Mammary microvascular endothelial cell (primary cell): ENCODE results near the gene ADAT3.

GRCh38 chr19:1813229-1814027 lies 1.4 kb upstream of the ATP8B3 start:
- RAMPAGE, long total RNA: no peak

DNA sequence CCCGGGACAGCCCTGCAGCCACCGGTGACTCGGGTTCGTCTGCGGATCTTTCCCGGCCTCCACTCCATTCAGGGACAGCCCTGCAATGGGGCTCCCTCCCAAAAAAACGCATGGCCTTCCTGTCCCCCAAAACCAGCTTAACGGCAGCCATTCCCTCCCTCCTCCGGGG lies 2.9 kb downstream of the KLF16 start:
- RAMPAGE, long total RNA: no peak

DNA sequence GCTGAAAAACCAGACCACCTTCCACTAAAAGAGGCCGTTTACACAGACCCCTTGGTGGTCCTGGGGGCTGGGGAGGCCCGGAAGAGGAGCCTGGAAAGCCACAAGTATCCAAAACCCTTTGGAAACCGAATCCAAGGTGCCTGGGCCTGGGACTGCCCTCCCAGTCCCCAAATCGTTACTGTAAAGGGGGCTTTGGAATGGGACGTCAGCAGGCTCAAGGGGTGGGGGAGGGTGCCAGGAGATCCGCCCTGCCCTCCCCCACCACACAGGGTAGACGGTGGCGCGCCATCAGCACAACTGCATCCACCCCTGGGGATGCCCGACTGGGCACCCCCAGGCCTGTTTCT lies 2.7 kb downstream of the KLF16 start:
- RAMPAGE, long total RNA: no peak

DNA sequence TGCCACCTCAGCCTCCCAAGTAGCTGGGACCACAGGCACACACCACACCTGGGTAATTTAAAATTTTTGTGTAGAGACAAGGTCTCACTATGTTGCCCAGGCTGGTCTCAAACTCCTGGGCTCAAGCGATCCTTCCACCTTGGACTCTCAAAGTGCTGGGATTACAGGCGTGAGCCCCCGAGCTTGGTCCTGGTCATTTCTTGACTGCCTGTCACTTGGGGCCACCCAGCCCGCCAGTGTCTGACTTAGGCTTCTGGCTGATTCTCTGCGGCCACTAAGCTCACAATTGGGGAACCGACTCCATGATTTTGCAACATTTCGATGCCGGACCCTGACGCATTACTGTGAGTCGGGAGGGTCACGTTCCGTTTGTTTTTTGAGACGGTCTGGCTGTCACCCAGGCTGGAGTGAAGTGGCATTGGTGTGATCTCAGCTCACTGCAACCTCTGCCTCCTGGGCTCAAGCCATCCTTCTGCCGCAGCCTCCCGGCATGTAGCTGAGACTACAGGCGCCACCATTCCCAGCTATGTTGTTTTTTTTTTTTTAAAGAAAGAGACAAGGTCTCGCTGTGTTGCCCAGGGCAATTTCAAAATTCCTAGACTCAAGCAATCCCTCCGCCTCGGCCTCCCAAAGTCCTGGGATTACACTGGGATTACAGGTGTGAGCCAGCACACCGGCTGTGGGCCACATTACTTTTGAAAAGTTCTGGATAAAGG lies 3.3 kb upstream of the ADAT3 start:
- RAMPAGE, long total RNA: no peak

DNA sequence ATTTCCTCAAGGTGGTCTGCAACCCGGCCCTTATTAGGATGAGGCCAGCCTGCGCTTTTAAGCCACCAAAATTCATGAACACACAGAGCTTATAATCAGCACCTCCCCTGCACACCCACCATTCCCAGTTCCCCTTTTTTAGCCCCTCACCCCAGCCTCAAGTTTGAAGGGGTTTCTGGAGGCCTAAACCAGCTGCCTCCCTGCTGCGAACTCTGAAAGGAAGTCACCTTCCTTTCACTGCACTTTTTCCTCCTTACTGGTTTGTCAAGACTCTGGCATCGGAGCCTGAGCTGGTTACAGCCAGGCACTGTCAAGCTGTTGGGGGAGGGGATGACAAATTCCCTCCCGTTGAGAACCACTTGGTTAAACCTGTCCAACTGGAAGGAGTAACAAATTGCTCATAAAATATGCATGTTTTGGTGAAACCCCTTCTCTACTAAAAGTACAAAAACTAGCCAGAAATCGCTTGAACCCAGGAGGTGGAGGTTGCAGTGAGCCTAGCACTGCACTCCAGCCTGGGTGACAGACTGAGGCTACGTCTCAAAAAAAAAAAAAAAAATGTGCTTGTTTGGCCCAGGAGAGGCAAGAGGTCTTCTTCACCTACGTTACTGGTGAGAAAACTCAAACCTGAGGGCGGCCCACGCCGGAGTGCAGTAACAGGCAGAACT lies 716 bp upstream of the ADAT3 start:
- RAMPAGE, long total RNA: no peak

DNA sequence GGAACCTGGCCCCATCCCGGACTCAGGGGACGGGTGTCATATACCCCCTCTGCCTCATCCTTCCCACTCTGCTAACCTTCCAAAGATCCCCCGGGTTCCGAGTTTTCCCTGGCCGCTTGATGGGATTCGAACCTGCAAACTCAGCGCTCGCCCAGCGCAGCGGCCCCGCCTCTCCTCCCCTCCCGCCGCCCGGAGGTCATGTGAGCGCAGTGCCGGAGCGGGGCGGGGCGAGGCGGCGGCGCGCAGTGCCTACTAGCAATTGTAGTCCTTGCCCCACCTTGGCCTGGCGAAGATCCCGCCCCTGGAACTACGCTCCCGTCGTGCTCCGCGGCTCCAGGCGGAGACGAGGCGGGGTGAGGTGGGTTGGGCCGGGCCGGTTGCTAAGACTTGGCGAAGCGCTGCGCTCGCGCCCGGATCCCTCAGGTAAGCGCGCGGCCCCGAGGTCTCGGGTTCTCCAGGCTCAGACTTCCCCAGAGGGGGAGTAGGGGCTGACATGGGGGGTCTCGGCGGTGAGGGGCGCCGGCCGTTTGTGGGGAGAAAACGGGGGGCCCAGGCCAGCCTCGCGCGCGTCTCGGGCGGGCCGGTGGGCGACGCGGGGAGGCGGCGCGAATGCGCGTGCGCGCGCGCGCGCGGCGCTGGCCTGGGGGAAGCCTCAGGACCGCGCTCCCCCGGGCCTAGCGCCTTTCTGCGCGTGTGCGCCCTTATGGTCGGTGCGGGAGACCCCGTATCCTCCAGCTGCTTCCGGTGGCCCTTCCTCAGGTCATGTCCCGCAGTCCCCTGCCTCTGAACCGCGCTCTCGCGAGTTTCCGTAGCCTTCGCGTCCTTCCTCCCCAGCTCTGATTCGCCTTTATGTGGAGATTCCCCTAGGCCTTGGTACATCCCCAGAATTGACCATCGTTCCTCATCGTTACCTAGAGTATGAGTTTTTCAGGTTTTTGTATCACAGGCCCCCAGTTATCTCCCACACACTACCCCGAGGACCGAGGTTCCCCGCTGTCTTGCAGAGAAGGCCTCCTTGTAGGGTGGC lies at the start of gene ADAT3:
Gene ADAT3 (plus strand): TSS at position 383 of the 1,027 bp plus-strand sequence.
- RAMPAGE, long total RNA: start-site peak on the plus strand centred at position 378 of the sequence, 25 bp wide, 185 and 146 reads in 2 replicates

DNA sequence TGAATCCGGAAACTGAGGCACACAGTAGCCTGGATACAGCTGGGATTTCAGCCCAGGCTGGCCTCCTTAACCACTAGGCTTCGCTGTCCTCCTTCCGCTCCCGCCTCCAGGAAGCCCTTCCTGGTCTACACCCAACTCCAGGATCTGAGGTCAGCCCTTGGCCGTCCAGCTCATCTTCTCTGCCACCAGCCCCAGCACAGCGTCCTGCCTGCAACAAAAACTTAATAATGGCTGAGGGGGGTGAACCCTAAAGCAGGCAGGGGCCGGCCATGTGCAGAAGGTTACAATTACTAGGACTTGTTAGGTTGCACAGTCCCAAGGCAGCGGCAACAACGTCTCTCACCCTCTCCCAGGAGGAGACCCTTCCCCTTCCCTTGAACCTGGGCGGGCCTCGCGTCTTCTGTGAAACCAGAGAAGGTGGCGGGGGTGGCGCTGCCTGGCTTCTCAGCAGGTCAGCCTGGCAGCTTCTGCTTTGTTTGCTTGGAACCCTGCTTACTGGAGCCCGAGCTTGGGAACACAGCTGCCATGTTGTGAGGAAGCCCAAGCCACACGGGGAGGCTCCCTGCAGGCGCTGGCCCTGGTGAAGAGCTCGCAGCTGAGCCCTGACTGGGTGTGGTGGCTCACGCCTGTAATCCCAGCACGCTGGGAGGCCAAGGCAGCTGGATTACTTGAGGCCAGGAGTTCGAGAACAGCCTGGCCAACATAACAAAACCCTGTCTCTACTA lies 15.5 kb downstream of the MKNK2 start:
- RAMPAGE, long total RNA: no peak

- RAMPAGE, long total RNA: no peak
Observed at GRCh38 chr19:2097962-2098425, 1.3 kb downstream of the IZUMO4 start.

DNA sequence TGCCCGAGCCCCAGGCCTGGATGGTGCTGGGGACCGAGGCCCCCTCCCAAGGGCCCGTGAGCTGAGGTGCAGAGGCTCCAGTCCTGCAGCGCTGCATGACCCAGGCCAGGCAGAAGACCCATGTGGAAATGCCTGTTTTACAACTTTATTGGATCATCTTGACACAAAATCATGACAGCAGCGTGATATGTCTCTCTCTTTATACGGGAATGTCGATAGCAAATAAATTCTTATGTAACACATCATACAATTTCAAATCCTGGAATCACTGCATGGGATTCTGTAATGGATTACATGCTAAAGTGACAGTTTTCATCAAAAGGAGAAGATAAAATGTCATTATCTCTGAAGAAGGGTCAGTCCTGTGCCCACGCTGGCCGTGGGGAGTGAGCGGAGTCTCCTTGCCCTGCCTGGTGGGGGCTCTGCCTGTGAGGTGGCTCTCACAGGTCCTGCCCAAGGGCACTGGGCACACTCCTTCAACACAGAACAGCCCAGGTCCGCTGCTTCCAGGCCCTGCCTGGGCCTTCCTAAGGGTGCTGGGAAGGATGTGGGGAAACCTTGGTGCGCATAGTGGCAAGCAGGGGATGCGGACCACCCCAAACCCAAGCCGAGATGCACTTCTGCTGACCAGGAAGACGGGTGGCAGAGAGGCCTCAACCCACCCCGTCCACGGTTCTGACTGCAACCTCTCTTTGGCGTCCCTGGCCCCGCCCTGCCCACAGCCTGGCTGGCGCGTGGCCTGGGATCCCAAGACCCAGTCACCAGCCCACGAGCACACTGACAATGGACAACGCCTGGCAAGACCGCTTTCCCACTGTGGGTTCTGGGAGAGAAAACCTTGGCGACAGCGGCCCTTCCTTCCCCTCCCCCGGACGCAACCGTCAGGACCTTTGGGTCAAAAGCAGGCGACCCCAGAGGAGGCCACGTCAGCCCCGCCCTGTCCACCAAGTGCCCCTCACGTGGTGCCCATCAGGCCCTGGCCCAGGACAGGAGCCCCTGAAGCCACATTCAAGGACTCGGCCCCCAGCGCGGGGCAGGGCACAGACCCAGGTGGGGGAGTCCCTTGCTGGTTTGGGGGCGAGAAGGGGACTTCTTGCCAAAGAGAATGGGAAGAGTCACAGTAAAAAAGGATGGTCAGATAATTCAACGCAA lies 4.5 kb downstream of the IZUMO4 start:
- RAMPAGE, long total RNA: no peak

DNA sequence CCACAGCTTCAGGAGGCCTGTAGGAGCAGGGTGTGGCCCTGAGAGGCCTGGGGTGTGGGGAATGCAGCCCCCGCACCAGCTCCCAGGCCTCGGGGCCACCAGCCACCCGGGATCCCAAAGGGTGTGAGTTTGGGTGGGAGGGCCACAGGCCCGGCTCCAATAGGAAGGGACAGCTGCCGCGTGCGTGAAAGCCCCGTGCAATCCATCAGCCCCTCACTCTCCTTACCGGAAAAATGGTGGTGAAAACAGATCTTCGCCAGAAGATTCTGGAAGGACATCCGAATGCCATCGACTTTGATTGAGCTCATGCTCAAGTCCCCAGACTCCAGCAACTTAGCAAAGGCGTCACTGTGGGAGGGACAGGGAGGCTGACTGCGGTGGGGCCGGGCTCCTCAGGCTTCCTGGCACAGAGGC lies 12.2 kb downstream of the IZUMO4 start:
- RAMPAGE, long total RNA: no peak

- RAMPAGE, long total RNA: no peak
Observed at GRCh38 chr19:2115840-2116418, 19.2 kb downstream of the IZUMO4 start.

GRCh38 chr19:2122719-2123651 lies 26.3 kb downstream of the IZUMO4 start:
- RAMPAGE, long total RNA: no peak

- RAMPAGE, long total RNA: no peak
Observed at GRCh38 chr19:2164326-2164961, 711 bp downstream of the DOT1L start.

DNA sequence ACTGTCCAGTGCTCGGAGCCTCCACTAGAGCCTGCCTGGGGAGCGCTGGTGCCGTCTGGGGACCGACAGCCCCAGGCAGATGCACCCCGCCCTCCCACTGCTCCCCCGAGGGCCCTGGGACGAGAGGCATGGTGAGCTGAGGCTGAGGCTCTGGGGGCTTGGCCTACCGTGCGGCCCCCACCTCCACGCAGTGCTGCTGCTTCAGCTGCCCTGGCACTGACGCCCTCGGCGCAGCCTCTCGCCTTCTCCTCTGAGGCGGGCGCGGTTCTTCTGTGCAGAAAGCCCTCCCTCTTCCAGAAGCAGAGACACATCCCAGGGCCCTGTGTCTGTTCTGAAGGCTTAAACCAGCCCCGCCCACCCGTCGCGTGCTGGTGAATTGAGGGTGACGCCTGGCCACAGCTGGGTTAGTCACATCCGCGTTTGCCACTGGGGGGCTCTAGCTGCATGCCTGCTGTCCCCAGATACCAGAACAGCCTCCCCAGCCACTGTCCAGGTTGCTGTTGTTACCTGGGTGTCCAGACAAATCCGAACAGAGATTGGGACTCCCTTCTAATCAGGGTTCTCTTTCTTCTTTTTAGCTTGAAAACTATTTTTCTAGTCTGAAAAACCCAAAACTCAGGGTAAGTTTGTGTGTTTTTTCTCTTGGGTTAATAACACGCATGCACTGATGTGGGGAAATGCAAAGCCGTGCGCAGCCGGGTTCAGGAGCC lies 27.6 kb downstream of the PLEKHJ1 start:
- RAMPAGE, long total RNA: no peak

GRCh38 chr19:2236966-2237202 lies 260 bp downstream of the SF3A2 start:
- RAMPAGE, long total RNA: no peak

DNA sequence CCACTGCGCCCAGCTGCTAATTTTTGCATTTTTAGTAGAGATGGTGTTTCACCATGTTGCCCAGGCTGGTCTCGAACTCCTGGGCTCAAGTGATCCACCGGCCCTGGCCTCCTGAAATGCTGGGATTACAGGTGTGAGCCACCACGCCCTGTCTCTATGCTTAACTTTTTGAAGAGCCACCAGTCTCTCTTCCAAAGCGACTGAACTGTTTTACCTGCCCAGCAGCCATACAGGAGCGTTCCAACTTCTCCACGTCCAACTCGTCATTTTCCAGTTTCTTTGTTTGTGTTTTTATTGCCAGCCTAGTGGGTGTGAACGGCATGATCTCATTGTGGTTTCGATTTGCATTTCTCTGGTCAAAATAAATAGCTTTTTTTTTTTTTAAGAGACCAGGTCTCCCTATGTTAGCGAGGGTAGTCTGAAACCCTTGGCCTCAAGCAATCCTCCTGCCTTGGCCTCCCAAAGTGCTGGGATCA lies 4.0 kb upstream of the JSRP1 start:
- RAMPAGE, long total RNA: no peak

- RAMPAGE, long total RNA: no peak
Observed at GRCh38 chr19:2272913-2273351, 9.0 kb downstream of the PEAK3 start.

DNA sequence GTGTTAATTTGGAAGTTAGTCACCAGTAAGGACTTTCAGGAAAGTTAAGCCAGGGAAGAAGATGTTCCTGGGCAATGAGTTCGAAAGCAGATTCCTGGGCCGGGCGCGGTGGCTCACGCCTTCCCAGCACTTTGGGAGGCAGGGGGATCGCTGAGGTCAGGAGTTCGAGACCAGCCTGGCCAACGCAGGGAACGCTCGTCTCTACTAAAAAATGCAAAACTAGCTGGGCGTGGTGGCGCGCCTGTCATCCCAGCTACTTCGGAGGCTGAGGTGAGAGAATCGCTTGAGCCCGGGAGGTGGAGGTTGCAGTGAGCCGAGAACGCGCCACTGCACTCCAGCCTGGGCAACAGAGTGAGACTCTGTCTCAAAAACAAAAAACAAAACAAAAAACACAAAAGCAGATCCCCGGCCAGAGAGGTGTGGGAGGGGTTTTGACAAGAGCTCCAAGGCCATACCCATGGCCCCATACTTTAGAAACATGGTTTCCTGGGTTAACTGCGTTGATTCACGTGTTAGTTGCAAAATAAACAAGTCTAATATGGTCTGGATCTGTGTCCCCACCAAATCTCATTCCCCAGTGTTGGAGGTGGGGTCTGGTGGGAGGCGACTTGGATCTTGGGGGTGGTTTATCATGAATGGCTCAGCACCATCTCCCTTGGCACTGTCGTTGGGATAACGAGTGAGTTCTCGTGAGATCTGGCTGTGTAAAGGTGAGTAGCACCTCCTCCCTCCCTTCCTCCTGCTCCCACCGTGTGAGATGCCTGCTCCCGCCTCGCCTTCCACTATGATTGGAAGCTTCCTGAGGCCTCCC lies 5.1 kb downstream of the PEAK3 start:
- RAMPAGE, long total RNA: no peak

DNA sequence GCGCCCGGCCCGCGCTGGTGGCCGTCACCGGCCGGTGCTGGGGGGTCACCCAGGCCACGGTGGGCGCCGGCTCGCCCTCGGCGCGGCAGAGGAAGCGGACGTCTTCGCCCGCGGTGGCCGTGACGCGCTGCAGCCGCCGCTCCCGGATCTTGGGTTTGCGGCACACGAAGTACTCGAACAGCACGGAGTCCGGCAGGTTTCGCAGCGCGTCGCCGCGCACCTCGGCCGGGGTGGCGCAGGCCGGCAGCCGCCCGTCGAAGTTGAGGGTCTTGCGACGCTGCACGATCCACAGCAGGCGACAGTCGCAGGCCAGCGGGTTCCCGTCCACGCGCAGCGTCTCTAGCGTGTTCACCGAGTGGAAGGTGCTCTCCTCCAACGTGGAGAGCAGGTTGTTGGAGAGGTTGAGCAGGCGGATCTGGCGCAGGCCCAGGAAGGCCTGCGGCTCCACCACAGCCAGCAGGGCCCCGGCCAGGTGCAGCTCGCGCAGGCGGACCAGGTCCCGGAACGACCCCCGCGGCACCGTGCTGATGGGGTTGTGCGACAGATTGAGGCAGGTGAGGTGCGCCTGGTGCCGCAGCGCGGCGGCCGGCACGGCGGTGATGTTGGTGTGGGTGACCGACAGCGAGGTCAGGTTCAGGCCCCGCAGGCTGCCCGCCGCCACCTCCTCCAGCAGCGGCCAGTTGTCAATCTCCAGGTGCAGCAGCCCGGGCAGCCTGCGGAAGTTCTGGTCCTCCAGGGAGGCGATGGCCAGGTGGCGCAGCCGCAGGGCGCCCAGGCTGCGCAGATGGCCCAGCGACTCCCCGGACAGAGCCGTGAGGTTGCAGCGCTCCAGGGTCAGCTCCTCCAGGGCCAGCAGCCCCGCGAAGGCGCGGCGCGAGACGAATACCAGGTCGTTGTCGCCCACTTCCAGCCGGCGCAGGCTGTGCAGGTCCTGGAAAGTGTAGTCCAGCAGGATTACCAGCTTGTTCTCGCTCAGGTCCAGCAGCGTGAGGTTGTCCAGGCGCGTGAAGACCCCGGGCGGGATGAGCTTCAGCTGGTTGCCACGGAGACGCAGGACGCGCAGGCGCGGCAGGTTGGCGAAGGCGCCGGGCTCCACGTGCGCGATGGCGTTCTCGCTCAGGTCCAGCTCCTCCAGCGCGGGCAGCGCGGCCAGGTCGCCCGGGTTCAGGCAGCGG lies 8.8 kb upstream of the PEAK3 start:
- RAMPAGE, long total RNA: no peak

- RAMPAGE, long total RNA: no peak
Observed at GRCh38 chr19:2305618-2306056, 2.3 kb downstream of the LINGO3 start.